HEK293 (cell line): ENCODE measurements around a stretch of chr21.

GRCh38 chr21:31543208-31543605, 116.3 kb upstream of the SOD1 start:
- PRO-cap = no peak
- RRBS, 2 experiments = no CpG with 5 or more reads among the region's 16 CpGs

- PRO-cap = no peak
- RRBS, 2 experiments = no CpG with 5 or more reads among the region's 11 CpGs
These were observed 75.6 kb upstream of the SOD1 start for GRCh38 chr21:31583775-31584432.

DNA sequence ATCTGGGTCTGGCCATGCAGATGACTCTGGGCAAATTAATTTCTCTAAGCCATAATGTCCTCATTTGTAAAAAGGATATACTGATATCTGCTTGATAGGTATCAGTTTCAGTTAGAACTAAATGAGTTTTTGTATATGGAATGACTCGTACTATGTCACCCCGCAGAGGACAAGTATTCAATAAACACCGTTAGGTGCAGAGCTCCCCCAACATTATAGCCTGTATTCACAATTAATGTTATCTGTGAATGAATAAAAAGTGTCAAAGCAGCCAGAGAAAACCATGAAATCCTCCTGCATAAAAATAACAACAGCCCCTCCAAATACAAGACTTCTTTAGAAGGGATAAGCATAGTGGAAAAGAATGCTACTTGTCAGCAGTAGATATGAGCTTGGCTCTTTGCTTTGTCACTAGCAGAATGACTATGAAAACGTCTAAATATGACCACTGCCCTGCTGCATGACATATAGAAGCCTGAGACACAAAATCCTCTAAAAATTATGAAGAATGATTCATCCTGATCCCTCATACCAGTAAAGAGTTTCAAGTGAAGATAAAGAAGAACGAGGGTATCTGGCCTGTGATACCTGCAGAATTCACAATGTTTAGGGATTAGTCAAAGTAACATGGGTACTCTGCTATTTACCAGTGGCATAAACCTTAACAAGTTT, 17.7 kb downstream of the SCAF4 start:
- PRO-cap = no peak
- RRBS, 2 experiments = no CpG with 5 or more reads among the region's 5 CpGs

GRCh38 chr21:31730678-31731764, 897 bp downstream of the SCAF4 start:
- PRO-cap = bidirectional peak, plus-strand start at chr21:31731304, minus-strand start at chr21:31731377
- RRBS, 2 experiments = 1 to 2% methylated on average over 44 of the region's 88 CpGs

DNA sequence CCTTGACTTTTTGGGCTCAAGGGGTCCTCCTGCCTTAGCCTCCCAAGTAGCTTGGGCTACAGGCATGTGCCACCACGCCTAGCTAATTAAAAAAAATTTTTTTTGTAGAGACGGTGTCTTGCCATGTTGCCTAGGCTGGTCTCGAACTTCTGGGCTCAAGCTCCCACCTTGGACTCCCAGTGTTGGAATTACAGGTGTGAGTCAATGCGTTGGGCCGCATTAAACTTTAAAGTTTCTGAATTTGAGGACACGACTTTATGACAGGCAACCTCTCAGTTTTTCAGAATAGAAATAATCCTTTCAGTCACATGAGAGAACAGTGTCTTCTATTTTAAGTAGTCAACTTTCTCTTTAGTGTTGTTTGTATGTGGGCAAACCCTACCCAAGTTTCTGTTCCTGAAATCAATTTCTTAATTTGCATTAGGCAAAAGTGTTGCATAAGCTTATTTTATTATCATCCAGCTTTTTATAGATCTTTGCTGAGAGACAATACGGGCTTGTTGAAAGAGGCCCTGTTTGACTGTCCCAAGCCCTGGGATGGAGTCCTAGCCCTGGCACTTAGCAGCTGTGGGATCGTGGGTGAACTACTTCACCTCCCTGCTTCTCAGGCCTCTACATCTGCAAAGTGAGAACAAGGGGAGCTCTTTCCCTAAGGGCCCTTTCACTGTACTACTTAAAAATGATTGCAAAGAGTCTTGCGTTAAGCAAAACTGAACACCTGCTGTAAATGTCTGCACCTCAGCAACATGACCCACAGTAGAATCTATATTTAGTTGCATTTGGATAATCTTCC, 40.7 kb upstream of the SCAF4 start:
- PRO-cap = no peak
- RRBS, 2 experiments = no CpG with 5 or more reads among the region's 9 CpGs

DNA sequence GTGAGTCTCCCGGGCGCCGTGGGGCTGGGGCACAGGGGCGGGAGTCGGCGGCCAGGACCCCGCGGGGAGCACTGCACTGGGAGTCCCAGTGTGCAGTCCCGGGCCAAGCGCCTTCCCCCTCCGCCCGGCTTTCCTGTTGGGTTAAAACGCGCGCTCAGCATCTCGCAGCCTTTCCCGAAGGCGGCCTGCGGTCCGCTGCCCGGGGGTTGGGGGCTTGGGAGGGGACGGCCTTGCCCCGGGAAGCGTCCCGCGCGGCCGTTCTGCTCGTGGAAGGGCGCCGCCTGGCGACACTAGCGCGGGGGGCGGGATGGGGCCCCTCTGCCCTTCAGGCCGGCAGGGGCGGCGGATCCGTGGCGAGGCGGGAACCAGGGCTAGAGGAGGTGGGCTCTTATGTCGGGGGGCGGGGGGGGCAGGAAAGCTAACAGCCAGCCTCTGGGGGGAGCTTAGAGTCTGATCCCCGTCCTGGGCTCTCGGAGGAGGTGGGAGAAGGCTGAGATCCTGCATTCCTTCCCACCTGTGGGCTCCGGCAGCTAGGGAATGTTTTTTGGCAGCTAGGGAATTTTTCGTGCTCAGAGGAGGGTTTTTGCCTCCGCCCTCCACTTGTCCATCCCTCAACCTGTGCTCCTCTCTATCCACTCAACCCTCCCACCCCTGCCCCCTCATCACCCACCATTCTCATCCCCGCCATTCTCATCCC, 1.3 kb downstream of the HUNK start:
- PRO-cap = bidirectional peak, plus-strand start at position 336 of the sequence, minus-strand start at position 262 of the sequence
- RRBS, 2 experiments = under 1 to 3% methylated on average over 20 of the region's 49 CpGs

GRCh38 chr21:31874723-31875660, 2.2 kb downstream of the HUNK start:
- PRO-cap = no peak
- RRBS, 2 experiments = no CpG with 5 or more reads among the region's 31 CpGs

GRCh38 chr21:31897223-31897975, 24.6 kb downstream of the HUNK start:
- PRO-cap = no peak
- RRBS, 2 experiments = no CpG with 5 or more reads among the region's 4 CpGs

GRCh38 chr21:32328703-32329058, 30.0 kb downstream of the MRAP start:
- PRO-cap = no peak
- RRBS, 2 experiments = no CpG with 5 or more reads among the region's 3 CpGs

DNA sequence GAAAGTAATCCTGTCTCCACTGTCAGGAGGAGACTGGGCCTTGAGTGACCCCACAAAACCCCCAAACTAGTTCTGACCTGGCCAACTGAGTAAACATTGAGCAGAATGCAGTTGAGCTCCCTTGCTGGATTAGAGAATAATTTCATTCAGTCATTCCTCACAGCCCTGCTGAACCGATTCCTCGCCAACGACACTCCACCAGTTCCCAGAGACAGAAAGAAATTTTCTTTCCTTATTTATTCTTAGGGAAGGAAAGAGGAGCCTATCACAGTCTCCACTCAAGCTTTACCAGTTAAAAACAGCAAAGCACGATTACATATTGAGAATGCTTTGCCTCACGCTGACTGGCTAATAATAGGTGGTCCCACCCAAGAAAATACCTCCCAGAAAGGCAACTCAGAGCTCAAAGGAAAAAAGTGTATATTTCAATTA, 44.4 kb downstream of the URB1 start:
- PRO-cap = no peak
- RRBS, 2 experiments = no CpG with 5 or more reads among the region's 5 CpGs

DNA sequence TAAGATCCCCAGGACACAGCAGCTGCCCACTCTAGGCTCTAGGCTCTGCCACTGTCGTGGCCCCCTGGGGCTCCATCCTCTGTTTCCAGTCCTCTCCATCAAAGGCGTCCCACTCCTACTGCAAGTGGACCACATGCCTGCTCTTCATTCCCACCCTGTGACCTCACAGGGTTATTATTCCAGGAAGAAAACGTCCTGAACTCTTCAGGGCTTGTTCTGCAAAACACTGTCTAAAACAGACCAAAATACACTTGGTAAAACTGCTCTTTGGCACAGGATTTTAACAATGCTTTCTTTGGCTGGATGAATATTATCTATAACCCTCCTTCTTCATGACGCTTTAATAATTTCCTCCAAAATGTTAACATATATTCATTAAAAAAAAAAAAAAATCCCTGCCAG, 11.8 kb downstream of the URB1 start:
- PRO-cap = no peak
- RRBS, 2 experiments = no CpG with 5 or more reads among the region's 4 CpGs

GRCh38 chr21:32381452-32381997, 11.3 kb downstream of the URB1 start:
- PRO-cap = no peak
- RRBS, 2 experiments = no CpG with 5 or more reads among the region's 7 CpGs

- PRO-cap = no peak
- RRBS, 2 experiments = no CpG with 5 or more reads among the region's 3 CpGs
These were observed 36.1 kb downstream of the EVA1C start for GRCh38 chr21:32448579-32449055.

GRCh38 chr21:32455593-32455989, 43.1 kb downstream of the EVA1C start:
- PRO-cap = no peak
- RRBS, 2 experiments = no CpG with 5 or more reads among the region's 7 CpGs

DNA sequence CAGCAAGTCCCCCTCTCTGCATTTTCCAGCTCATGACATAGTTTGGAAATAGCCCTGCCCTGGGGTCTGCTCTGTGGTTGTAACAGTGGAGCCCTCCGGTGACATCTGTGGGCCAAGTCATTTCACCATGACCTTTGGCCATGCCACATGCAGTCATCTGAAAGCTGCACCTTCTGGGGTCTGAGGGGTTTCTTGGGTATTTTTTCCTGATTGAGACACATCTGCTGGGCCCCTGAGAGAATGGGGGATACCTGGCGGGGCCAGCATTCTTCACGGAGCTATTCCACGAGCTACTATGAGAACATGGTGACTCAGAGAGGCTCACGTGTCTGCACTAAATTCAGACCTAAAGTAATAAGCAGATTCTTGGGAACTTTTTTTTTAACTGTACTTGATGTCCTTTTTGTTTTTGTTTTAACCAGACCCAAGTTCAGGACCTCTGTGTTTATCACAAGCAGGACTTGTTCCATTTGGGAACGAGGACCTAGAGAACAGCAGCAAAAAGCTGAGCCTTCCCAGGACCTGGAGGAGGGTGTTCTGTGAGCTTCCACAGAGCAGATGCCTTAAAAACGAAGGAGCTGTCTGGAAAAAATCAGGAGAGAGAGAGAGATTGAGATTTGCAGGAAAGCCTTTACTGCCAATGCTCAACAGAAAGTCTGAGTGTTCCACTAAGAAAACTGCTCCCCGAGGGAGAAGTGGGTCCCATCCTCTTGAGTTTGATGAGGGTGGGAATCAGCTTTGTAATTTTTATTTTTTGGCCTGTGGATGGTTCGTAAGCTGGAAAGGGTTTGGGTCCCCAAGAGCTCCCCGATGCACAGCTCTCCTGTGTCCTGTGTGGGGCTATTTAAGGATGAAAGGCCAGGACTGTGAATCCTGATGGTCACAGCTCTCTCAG, 44.1 kb downstream of the EVA1C start:
- PRO-cap = no peak
- RRBS, 2 experiments = no CpG with 5 or more reads among the region's 10 CpGs

GRCh38 chr21:32494783-32495851, 82.6 kb downstream of the EVA1C start:
- PRO-cap = no peak
- RRBS, 2 experiments = no CpG with 5 or more reads among the region's 13 CpGs

GRCh38 chr21:32532987-32533935, 52.1 kb downstream of the TCP10L start:
- PRO-cap = no peak
- RRBS, 2 experiments = no CpG with 5 or more reads among the region's 13 CpGs

- PRO-cap = no peak
- RRBS, 2 experiments = 88 to 90% methylated on average over 7 of the region's 17 CpGs
These were observed 17.9 kb upstream of the OLIG1 start for GRCh38 chr21:33051934-33052448.

GRCh38 chr21:33295947-33297295, 28.3 kb upstream of the IFNAR1 start:
- PRO-cap = no peak
- RRBS, 2 experiments = no CpG with 5 or more reads among the region's 18 CpGs

DNA sequence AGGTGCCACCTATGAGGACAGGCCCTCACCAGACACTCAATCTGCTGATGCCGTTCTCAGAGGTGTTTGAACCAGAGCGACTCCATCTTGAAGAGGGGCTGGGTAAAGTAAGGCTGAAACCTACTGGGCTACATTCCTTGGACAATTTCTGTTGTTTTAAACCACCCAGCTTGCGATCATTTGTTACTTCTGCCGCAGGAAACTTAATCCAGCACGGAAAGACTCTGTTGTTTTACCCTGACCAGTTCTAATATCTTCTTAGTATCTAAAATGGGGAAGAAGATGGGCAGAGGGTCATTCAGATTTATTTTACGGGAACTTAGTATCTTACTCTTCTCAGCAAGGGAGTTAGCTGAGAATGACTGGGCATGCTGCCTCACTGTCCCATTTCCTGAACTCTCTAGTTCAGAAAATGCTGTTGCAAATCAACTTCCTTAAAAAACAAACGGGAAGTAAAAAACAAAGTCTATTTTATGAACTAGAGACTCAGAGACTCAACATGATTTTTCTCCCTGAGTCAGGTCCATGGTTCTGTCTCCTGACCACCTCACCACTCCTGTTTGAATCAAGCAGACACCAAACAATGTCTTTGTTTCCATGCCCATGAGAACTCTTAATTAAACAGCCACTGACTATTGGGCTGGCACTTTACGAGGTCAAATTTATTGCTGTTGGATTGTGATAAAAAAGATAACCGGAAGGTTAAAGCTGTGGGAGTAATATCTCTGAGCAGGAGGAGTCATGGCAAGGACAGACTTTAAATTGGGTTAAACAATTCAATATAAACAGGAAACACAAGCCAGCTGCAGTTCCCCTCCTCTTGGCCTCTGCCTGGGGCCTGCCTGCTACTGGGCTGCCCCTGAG, 23.8 kb upstream of the IFNAR1 start:
- PRO-cap = no peak
- RRBS, 2 experiments = no CpG with 5 or more reads among the region's 9 CpGs